Mesothelial cell of epicardium (in vitro differentiated cells): Measurements from ENCODE around the genes FGD1, ZC3H12B and AR.

DNA sequence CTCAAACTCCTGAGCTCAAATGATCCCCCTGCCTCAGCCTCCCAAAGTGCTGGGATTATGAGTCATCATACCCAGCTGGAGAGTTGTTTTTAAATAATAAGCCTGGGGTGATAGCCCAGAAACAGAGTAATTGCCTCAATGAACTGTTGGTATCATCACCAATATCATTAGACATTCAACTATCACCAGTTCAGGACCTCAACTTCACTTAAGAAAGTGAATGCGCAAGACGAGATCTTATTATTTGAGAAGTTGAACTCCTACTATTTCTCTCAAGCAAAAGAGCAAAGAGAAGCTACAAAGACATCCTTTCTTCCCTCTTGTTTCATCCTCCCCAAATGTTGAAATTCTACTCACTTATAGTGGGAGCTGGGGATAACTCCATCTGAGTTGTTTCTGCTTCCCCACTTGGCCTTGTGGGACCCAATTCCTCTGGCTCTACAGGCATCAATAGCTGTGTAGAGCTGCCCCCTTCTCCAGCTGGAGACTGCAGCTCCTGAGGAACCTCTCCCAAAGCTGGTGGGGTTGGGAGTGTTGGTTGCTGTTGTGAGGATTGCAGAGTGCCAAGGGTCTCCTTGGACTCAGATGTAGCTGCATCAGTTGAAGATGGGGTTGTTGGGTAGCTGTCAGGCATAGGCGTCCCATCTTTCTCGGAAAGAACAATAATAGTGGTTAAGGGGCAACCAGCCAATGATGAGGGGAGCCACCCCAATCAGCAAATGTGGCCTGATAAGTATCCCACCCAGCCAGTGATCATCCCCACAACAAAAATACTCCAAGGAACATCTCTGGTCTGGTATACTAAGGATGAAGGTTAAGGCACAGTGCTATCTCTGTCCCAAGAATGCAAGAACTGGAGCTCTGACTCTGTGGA lies 120.3 kb upstream of the HSD17B10 start:
- PRO-cap: no peak

DNA sequence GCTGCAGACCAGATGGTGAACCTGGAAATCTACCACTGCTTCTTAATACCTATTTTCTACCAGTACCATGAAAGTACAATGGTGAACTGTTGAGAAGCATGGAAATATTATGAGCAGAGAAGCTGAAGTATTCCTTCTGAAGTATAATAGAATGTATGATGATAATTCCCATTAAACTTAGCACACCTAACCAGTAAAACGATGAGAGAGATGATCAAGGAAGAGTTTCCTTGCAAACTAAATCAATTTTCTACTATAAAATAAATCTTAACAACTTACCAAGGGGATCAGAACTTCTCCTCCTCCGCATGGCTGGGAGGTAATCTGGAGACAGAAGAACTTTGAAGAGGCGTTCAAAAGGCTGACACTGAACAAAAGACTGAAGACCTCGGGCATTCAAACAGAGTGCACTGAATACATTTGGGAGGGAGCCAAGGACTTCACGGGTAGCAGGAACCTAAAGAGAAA lies 69.8 kb downstream of the HUWE1 start:
- PRO-cap: no peak

- PRO-cap: no peak
Observed at GRCh38 chrX:53714410-53715339, 28.2 kb upstream of the HUWE1 start.

DNA sequence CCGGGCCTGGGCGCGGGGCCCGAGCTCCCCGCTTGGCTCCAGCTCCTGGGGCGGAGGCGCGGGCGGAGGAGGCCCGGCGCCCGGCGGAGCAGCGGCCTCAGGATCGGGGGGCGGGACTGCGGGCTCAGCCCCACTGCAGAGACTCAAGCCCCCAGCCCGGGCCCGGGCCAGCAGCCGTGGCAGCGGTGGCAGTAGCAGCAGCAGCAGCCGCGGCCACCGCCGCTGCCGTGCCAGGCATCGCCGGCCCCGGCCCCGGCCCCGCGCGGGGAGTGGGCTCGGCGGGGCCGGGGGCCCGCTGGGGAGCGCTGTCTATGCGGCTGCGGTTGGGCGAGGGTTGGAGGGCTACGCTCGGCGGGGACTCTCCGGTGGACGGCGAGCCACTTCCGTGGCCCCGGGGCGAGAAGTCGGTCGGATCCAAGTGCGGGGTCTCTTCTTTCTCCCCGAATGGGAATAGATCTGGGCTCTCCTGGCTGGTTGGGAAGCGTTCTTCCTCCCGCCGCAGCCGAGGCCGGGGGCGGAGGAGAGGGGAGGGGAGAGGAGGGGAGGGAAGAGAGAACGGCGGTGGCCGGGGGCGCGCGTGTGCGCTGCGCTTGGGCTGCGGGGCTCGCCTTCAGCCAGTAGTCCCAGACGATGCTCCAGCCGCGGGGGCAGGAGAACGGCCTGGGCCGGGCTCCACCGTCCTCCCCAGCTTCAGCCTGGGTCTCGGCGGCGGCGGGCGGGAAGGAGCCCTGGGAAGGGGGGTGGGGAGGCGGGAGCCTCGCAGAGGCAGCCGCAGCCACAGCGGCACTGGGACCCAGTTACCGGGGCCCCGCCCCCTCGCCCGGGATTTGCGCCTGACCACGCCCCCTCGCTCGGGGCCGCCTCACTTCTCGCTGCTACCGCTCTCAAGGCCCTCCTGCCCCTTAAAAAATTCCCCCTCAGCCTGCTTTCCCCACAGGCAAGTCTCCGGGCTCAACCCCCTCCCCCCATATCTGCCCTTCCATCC lies at the start of gene FGD1:
TSS of gene FGD1 (minus strand) at position 799 of the 985 bp plus-strand sequence.
- PRO-cap: unidirectional peak, minus-strand start at position 799 of the sequence

- PRO-cap: bidirectional peak, plus-strand start at chrX:54639541, minus-strand start at chrX:54639398; bidirectional peak, plus-strand start at chrX:54639953, minus-strand start at chrX:54639756
Observed at GRCh38 chrX:54639091-54640265, 109.5 kb downstream of the GNL3L start.

GRCh38 chrX:54814110-54814678 lies 6.6 kb downstream of the MAGED2 start:
- PRO-cap: no peak

- PRO-cap: no peak
Observed at GRCh38 chrX:56767213-56767772, 38.2 kb downstream of the NBDY start.

GRCh38 chrX:56812487-56813170 lies 83.6 kb downstream of the NBDY start:
- PRO-cap: no peak

- PRO-cap: no peak
Observed at GRCh38 chrX:56984511-56985648, 10.5 kb downstream of the SPIN3 start.

DNA sequence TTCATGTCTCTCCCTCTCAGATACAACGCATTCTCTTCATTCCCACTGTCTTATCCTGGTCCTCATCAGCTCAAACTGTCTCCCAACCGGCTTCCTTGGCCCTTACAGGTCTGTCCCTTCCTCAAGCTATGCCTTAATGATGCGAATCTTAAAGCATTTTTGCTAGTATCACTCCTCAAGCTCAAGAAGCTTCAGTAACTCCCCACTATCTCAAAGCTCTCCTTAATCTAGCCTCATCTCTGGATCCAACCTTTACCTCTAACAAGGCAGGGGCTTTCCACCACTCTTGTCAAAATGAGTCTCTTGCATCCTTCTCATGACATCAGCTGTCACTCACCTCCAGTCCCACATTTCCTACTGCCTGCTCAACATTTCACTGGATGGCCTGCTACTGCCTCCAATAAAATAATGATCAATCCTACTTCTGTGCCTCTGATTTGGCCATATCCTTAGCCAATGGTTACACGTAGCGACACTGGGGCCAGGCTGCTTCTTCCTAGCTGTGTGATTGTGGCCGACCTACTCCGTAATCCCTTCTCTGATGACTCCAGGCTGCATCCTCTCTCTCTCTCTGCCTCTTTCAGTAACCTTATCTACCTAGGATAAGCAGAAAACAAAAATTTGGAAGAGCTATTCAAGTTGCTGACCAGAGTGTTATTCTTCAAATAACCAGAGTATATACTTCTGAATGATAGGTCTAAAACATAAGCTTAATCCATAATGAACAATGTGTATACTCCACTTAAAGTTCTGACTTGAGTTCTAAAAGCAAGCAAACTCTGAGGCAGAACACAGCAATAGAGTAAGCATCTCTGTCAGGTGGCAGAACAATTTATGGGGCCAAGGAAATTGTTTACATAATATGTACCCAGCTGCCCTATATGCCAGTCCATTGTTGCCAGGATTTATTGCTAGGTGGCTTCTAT lies 52.3 kb downstream of the ARHGEF9 start:
- PRO-cap: no peak

DNA sequence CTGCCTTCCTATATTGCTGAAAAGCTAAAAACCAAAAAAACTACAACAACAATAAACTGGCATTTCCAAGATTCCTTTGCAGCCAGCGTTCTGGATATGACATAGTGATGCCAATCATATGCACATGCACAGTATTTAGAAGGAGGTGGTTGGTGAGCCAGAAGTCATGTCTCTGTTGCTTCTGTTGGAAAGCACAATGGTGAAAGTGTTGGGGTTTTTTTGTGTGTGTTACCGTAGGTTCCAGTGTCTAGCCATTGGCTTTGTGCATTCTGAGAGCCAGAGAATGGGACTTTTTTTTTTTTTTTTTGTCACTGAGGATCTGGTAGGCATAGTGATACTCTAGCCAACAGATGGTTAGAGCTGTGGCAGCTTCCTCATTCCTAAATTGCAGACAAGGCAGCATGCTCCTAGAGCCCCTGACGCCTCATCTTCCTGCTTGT lies 27.2 kb downstream of the ARHGEF9 start:
- PRO-cap: no peak

GRCh38 chrX:64055112-64055385 lies 150.5 kb downstream of the AMER1 start:
- PRO-cap: no peak

DNA sequence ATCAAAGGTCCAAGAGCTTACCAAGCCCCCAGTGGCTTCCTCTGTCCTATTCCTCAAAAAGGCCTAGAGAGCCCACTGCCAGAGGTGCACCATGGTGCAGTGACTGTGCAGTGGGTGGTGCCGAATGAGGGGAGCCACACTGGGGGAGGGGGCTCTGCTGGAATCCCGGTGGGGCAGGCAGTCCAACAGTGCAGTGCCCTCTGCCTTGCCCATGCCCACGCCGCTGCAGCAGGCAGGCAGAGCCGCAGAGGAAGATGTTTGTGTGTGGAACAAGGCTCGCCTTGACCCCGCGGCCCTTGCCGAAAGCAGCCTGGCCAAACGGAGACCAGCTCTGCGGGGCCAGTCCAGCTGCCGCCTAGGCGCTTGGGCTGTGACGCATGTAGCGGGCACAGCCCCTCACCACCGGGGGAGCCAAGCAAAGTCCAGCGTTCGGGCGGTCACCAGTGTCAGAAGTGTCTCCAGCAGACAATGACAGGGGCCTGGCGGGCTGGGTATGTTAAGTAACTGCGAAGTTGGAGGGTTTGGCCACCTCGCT lies 1.4 kb downstream of the AMER1 start:
- PRO-cap: no peak

GRCh38 chrX:65034021-65034997 lies at the start of gene ZC3H12B:
TSS of gene ZC3H12B (plus strand) at chrX:65034826.
- PRO-cap: bidirectional peak, plus-strand start at chrX:65034826, minus-strand start at chrX:65034700

GRCh38 chrX:65195895-65196420 lies 161.3 kb downstream of the ZC3H12B start:
- PRO-cap: no peak

DNA sequence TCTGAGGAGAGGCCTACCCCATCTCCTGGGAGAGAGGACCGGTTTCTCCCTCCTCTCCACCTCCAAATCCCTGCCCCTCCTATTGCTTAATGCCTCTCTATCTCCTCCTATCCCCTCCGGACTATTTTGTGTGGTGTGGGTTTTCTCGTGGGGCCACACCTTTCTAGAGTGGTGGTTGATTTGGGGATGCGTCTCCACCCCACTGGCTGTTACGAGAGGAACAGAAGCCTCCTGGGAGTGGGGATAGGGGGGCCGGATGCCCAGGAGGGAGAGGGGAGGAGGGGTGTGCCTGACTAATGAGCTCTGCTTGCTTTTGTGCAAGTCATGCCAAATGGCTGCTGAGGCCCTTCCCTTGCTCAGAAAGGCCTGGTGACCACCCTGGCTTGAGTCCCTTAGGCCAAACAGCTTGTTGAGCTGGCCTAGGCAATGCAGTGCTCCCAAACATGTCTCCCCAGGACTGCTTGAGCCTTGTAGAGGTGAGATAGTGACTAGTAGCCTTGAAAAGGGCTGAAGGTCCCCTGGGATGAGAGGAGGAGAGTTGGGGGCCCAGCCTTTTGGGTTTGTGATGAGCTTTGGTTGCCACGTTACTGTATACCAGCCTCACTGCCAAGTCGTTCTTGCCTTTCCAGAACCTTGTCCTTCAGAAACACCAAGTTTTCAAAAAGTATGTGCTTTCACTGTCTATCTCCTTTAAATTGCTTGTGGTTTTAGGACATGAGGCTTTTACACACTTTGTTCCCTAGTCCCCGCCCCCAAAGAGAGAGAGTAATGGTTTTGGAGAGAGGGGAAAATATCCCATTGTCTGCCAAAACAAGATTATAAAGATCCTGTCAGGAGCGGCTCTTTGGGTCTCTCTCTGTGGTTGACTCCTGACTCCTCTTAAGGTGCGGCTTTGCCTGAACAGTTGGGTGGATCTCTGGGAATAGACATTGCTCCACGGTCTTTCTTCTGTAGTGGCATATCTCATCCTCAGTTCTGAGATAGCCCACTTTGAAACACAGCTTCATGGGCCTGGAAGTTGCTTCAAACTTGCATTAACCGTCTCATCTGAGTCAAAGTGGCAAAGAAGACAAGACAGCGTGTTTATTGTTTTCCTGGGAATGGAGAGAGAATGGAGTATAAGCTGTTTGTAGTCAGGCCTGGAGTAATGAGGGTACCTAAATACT lies 1.4 kb downstream of the MSN start:
- PRO-cap: no peak

DNA sequence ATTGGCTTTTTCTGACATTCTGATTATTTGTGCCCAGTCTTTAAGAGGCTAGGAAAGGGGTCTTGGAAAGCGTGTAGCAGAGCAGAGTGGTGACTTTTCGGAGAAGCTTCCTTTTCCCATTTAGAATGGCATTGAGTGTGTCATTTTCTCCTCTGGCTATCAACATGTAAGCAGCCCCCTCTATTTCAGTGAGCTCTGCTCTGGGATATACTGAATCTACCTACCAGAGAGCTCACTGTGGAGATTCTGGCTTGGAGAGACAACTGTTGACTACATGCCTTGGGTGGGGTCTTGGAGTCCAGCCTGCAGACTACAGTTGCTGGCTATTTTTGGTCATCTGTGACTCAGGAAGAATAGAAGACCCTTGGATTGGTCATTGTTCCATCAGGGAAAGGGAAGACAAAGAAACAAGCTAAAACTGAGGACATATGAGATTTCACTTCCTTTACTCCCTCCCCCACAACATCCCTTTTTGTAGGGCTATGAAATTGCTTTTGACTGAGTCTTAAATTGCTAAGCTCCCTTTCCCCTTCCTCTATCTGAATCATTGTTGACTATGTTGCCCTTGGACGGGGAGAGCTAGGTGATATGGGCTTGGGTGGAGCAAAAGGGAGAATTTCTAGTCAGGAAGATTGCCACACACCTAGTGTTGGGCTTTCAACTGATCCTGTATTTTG lies 11.5 kb downstream of the MSN start:
- PRO-cap: no peak

DNA sequence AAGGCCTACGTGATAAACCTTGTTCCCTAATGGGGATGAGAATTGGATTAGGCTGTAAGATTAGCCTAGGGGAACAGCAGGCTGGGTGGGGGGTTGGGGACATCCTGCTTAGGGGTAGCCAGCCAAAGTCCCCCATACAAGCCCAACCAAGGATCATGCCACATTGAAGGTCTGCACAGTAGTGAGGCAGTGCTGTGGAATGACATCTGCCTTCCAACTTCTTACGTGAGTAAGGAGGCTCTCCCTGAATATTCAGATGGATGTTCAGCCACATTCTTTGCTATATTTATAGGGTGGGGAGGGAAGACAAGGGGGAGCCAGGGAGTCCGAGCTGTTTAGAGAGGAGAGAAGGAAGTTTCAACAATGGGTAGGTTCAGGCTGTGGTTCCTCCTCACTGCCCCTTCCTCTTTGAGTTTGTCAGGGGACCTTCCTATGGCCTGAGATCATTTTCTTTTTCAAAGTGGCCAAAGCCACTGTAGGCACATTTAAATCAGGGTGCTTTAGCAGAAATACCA lies 29.7 kb downstream of the MSN start:
- PRO-cap: no peak

DNA sequence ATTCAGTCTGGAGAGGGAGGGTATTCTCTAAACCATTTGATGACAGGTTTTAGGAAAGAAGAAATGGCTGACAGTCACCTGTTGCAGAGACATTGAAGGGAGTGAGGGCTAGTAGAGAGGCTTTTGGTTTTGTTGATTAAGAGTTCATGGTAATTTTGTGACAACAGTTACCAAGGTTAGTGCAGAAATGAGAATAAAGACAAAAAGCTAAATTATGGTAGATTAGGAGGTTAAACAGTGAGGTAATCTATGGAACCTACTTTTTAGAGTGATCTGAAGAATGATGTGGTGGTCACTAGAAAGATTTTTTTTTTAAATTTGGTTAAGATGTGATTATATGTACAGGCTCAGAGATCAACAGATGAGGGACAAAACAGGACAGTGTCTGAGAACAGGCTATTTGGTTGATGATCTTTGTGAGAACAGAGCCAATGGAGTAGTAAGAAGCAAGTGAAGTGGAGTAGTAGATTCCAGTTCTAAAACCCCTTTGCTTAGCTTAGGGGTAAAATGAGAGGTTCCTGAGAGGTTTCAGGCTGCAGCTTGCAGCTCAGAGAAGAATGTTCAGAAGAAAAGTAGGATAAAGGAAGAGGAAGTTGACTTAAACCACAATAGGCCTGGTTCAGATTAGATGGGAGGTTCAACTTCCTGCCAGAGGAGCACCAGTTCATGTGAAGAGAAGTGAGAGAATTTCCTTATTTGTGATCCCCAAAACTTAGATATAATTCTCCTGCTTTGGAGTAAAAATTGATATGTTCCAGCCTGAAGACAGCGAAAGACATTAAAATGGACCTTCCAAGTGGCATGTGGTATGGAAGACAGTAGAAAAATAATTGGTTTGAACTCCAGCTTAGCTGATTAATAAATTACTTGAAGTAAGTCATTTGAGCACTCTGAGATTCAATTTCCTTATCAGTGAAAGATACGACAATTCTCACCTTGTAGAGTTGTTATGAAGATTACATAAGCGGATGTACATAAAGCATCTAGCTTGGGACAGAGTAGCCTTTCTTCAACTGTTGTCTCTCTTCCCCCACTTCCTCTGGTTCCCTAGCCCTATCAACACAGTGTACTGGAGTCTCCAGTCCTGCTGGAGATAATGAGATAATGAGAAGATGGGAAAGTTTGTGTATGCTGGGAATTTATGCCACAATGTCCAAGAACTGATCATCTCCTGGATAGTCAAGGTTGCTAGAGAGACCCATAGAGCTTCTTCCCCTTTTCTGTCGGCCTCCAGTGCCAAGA lies 34.4 kb downstream of the VSIG4 start:
- PRO-cap: no peak

- PRO-cap: no peak
Observed at GRCh38 chrX:67543571-67544715, at the start of gene AR. TSS of gene AR (plus strand) at chrX:67544021.